ENCODE measurements around a stretch of chr9.

DNA sequence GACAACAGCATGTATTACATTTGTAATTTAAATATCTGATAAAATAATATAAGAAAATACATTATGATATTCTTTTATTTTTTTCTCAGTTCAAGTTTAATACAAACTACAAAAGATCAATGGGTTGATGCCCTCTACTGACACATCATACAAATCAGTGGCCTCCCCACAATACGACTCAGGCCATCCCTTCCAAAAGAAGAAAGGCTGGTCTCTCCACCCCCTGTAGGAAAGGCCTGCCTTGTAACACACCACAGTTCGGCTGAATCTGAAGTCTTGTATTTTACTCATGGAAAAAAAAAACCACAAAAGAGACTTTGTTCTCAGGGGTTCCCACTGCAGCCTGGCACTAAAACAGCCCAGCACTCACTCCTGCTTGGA is 197.6 kb downstream of the LURAP1L start:
- RRBS = no CpG with 5 or more reads among the region's 2 CpGs

GRCh38 chr9:13037795-13038501 is 241.5 kb downstream of the MPDZ start:
- RRBS = no CpG with 5 or more reads among the region's 39 CpGs

GRCh38 chr9:13070445-13071097 is 208.9 kb downstream of the MPDZ start:
- RRBS = no CpG with 5 or more reads among the region's 4 CpGs

- RRBS = 71% methylated on average over 17 of the region's 39 CpGs
Observed at GRCh38 chr9:13277905-13278769, 1.4 kb downstream of the MPDZ start.

DNA sequence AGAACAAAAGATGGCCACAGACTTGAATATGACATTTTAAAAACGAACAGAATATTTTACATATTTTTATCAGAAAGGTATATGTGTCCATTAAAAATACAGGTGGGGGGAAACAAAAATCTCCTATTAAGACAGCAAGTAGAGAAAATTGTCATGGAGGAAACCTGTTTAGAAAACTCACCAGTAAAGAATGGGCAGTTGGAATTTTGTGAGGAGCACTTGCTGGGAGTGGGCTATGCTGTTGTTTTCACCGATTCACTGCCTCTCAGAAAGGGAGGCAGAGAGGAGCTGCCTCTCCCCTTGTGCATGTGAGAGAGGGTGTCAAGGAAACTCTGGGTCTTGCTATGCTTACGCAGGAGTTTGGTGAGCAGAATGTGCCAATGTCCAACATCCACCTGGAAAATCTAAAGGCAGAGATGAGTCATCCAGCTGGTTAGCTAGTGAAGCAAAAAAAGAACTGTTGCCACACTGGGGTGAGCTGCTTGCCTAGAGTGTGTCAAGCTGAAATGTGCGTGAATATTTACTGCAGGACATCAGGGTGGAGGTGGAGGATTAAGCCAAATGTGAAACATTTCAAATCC is 449.5 kb upstream of the MPDZ start:
- RRBS = no CpG with 5 or more reads among the region's 4 CpGs

GRCh38 chr9:14345321-14345880 is 31.5 kb upstream of the NFIB start:
- RRBS = no CpG with 5 or more reads among the region's 19 CpGs

DNA sequence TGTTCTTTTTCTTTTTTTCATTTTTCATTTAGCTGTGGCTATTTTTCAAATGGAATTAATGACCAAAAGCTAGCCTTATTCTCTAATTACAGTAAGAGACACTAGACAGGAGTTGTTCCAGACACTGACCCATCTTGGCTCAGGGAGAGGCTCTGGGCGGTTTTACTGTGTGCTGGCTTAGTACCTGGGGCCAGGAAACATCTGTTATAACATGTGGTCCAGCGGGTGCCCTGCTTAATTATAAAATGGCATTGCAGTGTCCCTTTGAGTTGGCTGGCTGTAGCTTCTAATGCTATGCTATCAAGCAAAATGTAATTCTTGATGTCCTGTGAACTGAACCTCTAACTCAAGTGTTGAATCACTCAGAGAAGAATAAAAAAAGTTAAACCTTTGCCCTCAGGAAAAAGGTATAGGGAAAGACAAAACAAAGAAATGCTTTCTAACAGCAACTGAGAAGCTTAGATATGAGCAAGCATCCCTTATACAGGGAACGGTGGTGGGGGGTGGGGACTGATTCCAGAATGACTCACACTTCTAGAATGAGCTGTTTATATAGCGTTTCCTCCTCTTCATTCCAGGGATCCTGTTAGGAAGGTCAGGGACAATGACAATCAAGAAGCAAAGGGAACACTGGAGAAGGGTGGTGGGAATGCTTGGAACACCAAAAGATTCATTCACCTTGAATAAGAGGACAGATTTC is 58.7 kb upstream of the NFIB start:
- RRBS = no CpG with 5 or more reads among the region's 4 CpGs

DNA sequence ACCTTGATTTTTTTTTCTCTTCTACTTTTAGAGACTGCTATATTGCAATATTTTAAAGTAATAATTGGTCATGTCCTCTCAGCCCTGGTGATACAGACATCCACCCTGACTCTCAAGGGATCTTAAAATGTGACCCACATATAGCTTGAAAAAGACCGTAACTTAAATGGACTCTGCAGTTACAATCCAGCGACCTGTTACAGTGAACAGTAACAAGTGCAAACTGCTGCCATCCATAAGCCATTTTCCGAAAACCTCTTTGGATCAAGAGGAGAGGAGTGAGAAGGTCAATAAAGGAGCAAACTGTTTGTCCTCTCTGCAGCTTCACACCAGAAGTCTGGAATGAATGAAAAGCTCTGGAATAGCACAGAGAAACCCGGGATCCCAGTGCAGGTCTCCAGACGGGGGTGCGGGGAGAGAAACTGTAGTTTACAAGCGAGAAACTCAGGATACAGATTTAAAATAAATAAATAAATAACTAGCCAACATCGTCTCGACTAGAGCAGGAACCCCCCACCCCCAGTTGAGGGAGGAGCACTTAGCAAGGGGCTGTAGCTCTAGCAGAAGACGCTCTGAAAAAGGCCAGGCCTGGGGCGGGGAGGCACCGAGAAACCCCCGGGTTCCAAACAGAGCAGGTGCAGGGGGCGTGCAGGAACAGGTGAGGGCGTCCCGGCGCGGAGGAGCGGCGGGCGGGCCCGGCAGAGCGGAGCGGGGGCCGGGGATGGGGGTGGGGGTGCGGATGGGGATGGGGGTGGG is 615 bp downstream of the ZDHHC21 start:
- RRBS = 2% methylated on average over 4 of the region's 26 CpGs

GRCh38 chr9:14961290-14961942 is 51.2 kb upstream of the FREM1 start:
- RRBS = no CpG with 5 or more reads among the region's 6 CpGs

DNA sequence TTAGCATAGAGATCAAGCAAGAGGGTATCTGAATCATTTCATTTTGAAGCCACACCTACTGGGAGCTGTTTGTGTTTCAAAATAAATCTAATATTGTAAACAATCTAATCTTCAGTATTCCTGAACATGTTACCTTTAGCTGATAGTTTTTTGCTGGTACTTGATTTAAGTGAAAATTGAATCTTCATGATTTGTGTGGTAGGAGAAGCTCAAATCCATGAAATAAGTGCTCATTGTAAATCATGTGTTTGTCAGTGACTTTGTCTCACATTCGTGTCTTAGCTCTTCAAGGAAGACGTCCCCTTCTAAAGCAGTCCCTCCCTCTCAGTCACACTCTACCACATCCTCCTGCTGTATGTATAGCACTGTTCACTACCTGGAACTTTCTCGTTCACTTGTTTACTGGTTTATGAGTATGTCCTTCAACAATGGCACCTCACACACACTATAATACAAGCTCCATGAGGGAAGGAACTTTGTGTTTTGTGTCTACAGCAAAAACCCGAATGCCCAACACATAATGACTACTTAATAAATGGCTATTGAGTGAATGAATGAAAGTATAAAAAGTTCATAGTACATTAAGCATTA is 3.4 kb upstream of the TTC39B start:
- RRBS = no CpG with 5 or more reads among the region's 4 CpGs

DNA sequence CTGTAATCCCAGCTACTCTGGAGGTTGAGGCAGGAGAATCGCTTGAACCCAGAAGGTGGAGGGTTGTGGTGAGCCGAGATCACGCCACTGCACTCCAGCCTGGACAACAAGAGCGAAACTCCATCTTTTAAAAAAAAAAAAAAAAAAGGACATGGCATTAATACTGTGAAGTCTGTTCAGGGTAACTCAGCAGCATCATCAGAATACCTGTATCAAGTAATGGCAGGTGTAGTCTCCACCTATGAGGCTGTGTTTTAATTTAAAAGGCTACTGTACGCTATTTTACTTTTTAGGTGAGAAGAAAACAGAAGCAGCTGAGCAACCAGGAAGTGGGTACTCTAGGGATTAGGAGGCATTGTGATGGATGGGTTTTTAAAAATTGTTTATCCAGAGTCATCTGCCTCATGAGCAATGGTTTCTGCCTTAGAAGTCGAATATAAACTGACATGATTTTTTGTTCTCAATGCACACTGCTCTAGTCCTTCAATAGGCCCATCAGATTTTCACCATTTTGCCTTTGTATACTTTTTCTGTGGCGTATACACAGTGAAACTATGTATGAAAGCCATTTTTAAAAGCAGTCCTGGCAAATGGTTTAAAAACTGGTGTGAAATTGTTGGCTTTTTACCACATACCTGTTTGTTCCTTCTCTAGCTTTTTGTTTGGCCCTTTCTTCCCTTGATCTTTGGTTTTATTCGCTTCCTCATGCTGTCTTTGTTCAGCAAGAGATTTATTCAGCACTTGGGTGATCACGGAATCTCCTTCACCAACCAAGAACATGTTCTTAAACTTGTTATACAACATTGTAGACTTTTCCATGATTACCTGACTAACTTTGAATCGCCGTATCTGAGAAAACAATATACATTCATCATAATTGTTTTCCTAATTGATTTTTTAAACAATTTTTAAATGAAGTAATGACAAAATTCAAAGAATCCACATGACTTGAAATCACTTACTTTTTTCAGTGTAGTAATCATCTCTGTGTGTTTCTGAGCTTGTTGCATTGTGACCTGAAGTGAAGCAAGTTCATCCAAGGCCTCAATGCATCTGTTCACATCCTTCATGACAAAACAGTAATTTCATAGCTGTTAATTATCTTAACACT is 42.4 kb downstream of the PSIP1 start:
- RRBS = no CpG with 5 or more reads among the region's 11 CpGs

DNA sequence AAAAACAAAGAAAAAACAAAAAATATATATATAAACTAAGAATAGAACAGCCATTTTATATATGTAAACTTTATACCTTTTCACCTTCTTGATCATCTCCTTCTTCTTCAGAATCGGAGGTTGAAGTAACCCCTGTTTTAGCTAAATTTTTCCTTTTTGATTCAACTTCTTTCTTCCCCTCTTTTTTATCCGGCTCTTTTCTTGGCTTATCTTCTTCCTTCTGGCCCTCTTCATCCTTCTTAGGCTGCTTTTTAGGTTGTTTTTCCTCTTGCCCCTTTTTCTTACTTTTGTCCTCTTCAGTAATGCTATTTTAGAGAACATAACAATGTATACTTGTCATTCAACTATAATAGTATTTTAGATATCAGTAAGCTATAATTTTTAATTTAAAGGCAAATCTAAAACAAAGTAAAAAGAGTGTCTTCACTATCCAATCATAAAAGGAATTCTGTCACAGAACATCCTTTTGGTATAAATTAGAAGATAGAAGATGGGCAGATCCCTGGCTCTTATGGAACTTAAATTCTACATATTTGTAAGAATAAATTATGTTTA is 36.8 kb downstream of the PSIP1 start:
- RRBS = no CpG with 5 or more reads among the region's 2 CpGs

DNA sequence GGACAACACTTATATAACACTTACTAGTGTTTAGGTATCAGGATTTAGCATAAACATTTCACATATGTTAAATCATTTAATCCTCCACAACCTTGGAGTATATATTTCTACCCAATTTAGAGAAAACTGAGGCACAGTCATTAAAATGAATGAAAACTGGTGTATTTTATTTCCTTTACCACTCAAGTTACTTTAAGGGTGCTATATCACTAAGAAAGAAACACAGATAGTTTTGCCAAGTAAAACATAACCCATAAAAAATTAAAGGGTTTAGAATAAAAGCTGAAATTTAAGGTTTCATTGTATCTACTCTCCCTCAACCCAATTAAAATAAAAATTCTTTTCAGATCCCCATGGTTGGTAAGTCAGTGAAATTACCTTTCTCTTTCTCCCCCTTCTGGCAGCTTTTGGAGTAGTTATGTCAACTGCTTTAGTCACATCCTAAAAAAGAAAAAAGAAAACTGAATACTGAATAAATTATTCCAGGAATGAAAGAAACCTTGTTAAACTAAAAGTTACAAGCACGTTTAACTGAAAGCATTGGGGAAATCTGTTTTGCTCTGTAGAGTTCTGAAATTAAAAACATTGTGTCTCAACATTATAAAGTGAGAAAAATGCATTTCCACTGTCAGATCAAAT is 25.0 kb downstream of the PSIP1 start:
- RRBS = no CpG with 5 or more reads among the region's 1 CpG

- RRBS = no CpG with 5 or more reads among the region's 5 CpGs
Observed at GRCh38 chr9:16213686-16214330, 656.7 kb downstream of the BNC2 start.

DNA sequence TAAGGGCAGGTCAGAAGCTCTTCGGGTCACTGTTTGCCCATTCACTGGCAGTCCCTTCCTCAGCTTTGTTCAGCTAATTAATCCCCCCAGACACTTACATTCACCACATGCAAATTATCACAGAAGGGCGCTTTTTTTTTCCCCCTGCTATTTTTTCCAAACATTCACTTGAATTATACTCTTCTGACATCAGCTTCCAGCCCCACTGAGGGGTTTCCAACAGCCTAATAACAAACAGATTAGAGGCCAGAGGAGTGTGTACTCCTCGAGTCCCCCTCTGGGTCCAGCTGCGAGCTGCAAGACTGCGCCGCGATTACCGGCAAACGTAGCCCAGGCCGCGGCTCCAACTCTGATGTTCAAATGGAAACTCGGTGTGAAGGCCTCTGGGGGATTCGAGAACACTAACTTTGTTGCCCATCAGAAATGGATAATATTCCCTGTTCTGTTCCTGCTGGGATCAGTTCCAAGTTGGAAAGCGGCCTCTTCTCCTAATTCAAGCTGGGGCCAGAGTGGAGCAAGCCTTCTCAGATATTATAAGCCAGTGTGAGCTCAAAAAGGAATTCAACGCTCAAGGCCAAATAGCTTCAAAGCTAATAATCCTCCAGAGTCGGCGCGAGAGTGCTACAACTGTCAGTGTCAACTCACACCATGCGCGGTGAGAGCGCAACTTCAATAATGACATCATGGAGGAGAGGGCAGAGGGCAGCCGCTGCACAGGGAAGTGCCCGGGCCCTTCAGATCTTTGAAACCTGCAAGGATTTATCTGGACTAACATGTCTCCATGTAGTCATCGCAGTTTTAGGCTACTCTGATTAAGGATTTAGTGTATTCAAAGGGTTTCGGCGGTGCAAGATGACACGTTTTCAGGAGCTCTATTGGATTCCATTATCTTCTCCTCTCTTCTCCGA is 560.7 kb downstream of the BNC2 start:
- RRBS = no CpG with 5 or more reads among the region's 28 CpGs

DNA sequence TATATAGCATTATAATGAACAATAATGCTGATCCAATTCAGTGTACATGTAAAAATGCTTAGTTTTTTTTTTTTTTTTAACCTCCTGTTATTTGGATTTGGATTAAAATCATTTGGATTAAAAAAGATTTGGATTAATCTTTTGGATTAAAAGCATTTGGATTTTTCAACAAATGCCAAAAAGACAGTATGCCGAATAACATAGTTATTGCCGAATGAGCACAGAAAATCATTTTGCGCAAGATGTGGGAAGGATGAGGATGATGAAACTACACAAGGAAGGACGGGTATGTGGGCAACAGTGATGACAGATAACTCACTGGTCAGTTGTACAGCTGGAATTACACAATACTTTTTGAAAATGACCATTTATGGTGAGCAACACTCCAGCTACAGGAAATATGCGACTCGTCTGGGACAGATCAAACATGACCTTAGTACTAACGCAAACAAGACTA is 457.1 kb downstream of the BNC2 start:
- RRBS = no CpG with 5 or more reads among the region's 7 CpGs

- RRBS = no CpG with 5 or more reads among the region's 9 CpGs
Observed at GRCh38 chr9:17073647-17074047, 61.2 kb upstream of the CNTLN start.

GRCh38 chr9:17290634-17291163 is 155.9 kb downstream of the CNTLN start:
- RRBS = no CpG with 5 or more reads among the region's 26 CpGs